Testis (tissue), 5 donors: ENCODE data around the genes FAM171A2 and HIGD1B.

GRCh38 chr17:44008952-44009482, 4.6 kb downstream of the NAGS start:
- PRO-cap, 3 experiments = no peak in any of the 3 experiments
- RAMPAGE, long total RNA, 2 experiments = no peak in any of the 2 experiments
- RRBS = no CpG with 5 or more reads among the region's 4 CpGs

GRCh38 chr17:44052959-44053513, 13.4 kb downstream of the LSM12 start:
- PRO-cap, 3 experiments = no peak in any of the 3 experiments
- RAMPAGE, long total RNA, 2 experiments = no peak in any of the 2 experiments
- RRBS = no CpG with 5 or more reads among the region's 3 CpGs

DNA sequence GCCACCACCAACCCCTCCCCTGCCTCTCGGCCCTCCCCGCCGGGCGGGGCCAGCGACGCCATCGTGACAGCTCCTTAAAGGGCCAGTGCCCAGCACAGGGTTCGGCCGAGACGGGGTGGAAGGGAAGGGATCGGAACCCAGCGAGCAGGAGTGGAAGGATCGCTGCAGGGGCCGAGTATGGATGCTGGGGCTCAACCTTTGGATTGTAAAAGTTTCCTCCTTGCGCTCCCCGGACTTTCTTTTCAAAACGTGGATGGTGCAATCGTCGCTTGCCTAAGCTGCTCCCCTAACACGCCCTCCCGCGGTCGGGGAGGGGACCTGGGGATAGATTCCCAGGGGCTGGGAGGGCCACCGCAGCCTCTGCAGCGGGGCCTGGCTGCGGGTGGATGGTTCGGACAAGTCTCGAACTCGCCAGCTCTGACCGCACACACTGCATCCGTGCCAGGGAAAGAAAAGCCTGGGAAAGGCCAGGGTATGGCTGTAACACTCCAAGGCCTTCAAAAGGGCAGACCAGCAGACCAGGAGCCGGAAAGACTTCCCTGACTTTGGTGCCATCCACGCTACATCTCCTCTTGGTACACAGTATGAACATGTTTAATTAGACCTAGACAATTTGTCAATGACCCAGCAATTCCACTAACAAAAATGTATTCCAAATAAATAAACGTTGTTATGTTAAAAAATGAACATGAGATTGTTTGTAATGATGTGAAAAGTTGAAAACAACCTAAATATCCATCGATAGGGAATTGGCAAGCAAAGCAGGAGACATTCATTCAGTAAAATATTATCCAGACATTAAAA, 498 bp upstream of the HDAC5 start:
- PRO-cap, 3 experiments = peak in 3 of 3 experiments; most common plus-strand start position 104 of the sequence (in 3); most common minus-strand start position 244 of the sequence (in 1)
- RAMPAGE, long total RNA, 2 experiments = no peak in any of the 2 experiments
- RRBS = no CpG with 5 or more reads among the region's 35 CpGs

- PRO-cap, 3 experiments = peak in 3 of 3 experiments; most common plus-strand start chr17:44218772 (in 3); most common minus-strand start chr17:44218581 (in 2)
- RAMPAGE, long total RNA, 2 experiments = start-site peak on the minus strand in 1 of 2 experiments, at chr17:44218182-44218716 at its widest, 57 reads per replicate
- RRBS = 2% methylated on average over 19 of the region's 74 CpGs
Measured at GRCh38 chr17:44217944-44218935, 1.2 kb downstream of the UBTF start.

- PRO-cap, 3 experiments = no peak in any of the 3 experiments
- RAMPAGE, long total RNA, 2 experiments = no peak in any of the 2 experiments
- RRBS = no CpG with 5 or more reads among the region's 7 CpGs
Measured at GRCh38 chr17:44320486-44320861, 4.1 kb downstream of the SLC25A39 start.

DNA sequence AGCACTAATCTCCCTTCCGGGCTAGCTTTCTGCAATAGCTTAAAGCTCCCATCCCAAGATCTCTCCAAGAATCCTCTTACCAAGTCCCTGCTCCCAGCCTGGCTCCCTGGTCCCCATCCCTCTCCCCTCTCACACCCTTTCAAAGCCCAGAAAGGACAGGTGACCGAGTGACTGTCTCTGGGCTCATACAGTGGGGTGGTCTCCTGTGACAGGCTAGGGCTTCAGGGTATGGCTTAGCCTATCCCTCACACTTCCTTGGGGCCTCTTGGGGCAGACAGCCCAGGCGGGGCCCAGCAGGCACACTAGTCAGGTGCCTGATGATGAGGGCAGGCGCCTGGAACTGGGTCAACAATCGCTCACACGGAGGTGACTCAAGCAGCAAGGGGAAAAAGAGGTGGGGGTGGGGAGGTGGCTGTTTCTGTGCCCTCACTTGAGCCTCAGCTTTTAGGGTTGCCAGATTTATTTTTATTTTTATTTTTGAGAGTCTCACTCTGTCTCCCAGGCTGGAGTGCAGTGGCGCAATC, 6.5 kb upstream of the GRN start:
- PRO-cap, 3 experiments = no peak in any of the 3 experiments
- RAMPAGE, long total RNA, 2 experiments = no peak in any of the 2 experiments
- RRBS = no CpG with 5 or more reads among the region's 7 CpGs

- PRO-cap, 3 experiments = peak in 3 of 3 experiments; most common minus-strand start chr17:44363850 (in 3)
- RAMPAGE, long total RNA, 2 experiments = no peak in any of the 2 experiments
- RRBS = 1% methylated on average over 44 of the region's 66 CpGs
Measured at GRCh38 chr17:44363592-44364283, at the start of gene FAM171A2. FAM171A2 (minus strand) TSS chr17:44363853.

DNA sequence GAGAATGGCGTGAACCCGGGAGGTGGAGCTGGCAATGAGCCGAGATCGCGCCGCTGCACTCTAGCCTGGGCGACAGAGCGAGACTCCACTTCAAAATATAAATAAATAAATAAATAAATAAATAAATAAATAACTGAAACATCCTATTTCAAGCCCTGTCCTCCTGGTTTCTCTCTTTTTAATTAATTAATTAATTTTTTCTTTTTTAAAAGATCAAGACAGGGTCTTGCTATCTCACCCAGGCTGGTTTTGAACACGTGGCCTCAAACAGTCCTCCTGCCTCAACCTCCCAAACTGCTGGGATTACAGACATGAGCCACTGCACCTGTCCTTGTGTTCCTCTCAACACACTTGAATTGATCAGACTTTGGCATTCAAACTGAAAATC, 40.3 kb downstream of the GPATCH8 start:
- PRO-cap, 3 experiments = no peak in any of the 3 experiments
- RAMPAGE, long total RNA, 2 experiments = no peak in any of the 2 experiments
- RRBS = no CpG with 5 or more reads among the region's 9 CpGs

DNA sequence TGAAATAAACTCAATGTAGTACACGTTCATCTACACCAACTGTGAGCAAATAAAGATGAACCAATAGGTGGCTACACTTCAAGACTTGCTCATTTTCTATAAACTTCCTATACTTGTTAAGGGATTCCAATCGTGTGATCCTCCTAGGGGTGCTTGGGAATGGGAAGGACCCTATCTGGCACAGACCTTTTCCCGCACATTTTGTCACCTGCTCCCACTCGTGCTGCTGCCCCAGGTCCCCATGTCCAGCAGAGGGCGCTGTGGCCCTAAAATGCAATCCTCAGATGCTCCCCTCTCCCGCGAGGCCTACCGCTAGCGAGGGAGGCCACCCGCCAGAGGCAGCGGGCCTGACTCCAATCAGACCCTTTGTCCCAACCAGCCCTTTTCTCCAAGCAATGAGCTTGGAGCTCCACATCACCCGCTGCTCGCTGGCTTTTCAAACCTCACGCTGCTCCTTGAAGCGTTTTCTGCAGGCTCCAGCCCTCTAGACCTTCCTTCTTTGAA, 23.8 kb upstream of the FZD2 start:
- PRO-cap, 3 experiments = no peak in any of the 3 experiments
- RAMPAGE, long total RNA, 2 experiments = no peak in any of the 2 experiments
- RRBS = no CpG with 5 or more reads among the region's 15 CpGs

DNA sequence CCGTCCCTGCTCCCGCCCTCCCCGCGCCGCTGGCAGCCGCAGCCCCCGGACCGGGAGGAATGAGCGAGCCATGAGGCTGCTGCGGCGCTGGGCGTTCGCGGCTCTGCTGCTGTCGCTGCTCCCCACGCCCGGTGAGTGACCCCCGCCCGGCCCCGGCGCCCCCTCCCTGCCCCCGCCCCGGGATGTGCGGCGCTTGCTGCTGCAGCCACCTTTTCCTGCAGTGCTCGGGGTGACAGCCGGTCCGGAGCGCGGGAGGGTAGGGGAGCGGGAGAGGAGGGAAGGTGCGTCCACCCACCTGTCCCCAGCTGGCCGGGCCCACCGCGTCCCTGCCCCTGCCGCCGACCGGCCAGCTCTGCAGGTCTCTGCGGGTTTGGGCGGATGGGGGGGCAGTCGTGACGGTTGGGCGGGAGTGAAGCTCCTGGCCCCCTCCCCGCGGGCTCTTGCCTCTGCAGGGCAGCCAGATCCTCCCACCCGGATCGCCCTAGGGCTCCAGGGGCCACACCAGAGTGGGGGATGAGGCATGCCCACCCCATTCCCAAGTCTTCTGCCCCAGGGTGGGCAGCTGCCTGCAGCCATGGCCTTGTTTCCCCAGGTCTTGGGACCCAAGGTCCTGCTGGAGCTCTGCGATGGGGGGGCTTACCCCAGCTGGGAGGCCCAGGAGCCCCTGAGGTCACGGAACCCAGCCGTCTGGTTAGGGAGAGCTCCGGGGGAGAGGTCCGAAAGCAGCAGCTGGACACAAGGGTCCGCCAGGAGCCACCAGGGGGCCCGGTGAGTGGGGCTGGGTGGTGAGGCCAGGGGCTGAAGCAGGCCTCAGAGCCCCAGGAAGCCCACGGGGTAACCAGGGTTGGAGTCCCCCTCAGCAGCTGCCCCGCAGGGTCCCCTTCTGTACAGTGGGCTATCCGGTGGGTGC, 597 bp downstream of the ADAM11 start:
- PRO-cap, 3 experiments = no peak in any of the 3 experiments
- RAMPAGE, long total RNA, 2 experiments = no peak in any of the 2 experiments
- RRBS = 4% methylated on average over 31 of the region's 57 CpGs

DNA sequence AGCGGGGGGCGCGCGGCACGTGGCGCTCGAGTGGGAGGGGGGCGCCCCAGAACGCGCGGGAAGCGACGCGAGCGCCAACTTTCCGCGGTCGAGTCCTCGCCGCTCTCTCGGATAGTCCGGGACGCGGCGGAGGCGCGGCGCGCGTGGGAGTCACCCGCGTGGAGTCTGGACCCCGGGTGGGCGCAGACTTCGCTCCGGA, 153 bp upstream of the GJC1 start:
- PRO-cap, 3 experiments = peak in 1 of 3 experiments; most common plus-strand start position 49 of the sequence (in 1)
- RAMPAGE, long total RNA, 2 experiments = no peak in any of the 2 experiments
- RRBS = 2% methylated on average over 25 of the region's 36 CpGs

GRCh38 chr17:44847488-44848021, at the start of gene HIGD1B:
HIGD1B (plus strand) TSS chr17:44847883.
- PRO-cap, 3 experiments = no peak in any of the 3 experiments
- RAMPAGE, long total RNA, 2 experiments = start-site peak on the plus strand in 2 of 2 experiments, at chr17:44847827-44847910 at its widest, 6 to 20 reads per replicate
- RRBS = no CpG with 5 or more reads among the region's 2 CpGs

GRCh38 chr17:44980581-44981116, 12.5 kb upstream of the C1QL1 start:
- PRO-cap, 3 experiments = no peak in any of the 3 experiments
- RAMPAGE, long total RNA, 2 experiments = no peak in any of the 2 experiments
- RRBS = 90% methylated on average over 2 of the region's 7 CpGs

DNA sequence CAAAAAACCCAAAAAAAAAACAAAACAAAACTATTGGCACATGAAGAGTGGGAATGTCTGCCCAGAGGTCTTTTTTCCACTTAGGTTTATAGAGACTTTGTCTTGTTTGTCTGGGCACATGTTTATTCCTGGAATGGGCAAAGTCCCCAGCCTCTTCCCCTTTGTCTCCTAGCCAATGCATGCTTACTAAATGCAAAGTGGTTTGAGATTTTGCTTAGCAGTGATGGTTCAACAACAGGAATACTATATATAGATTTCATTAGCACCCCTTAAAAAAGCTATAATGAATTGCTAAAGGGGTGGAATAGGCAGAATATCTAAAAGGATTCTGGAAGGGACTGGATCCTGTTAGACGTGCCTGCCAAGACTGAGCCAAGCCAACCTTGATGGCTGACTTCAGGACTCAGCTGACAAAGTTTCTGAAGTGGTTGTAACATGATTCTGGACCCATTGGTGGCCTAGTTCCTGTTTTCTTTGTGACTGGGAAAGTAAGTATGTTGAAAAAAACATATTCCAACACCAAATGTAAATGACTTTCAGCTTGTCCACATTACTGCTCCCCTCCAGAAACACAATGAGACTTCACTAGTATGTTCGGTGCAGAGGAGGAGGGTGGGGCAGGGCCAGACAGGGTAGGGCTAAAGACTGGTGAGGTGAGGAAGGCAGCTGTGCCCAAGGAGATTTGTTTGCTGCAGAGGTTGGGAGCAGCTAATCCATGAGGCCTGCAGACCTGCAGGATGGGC, 26.2 kb downstream of the NMT1 start:
- PRO-cap, 3 experiments = no peak in any of the 3 experiments
- RAMPAGE, long total RNA, 2 experiments = no peak in any of the 2 experiments
- RRBS = no CpG with 5 or more reads among the region's 2 CpGs

DNA sequence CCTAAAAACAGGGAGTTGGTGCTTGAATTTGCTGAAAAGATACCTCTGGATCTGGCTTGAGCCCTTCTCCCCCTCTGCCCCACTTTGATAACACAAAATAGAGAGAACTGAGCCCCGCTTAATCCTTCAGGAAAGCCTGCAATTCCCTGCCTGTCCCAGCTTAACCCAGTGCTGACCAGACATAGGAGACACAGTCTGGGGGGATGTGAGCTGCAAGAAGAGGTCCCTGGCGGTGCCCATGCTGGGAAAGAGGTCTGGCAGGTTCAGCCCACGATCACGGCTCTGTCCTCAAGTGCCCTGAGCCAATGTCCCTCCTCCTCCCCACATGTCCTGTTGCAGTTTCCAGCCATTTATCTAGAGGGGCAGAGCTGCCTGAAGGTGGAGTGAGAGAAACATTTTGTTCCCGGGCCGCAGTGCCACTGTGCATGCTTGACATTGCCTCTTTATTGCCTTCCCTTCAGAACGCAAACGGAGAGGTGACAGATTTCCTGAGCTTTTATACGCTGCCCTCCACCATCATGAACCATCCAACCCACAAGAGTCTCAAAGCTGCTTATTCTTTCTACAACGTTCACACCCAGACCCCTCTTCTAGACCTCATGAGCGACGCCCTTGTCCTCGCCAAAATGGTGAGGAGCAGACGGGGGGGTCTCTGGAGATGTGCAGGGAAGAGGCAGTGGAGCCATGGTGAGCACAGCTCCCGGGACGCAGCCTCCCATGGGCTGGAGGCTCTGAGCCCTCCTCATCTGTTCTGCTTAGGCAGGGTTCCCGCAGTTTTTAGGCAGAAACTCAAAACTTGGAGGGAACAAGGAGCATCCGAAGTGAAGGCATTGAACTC, 28.8 kb downstream of the PLCD3 start:
- PRO-cap, 3 experiments = peak in 2 of 3 experiments; most common plus-strand start position 391 of the sequence (in 1); most common minus-strand start position 284 of the sequence (in 2)
- RAMPAGE, long total RNA, 2 experiments = no peak in any of the 2 experiments
- RRBS = no CpG with 5 or more reads among the region's 18 CpGs

- PRO-cap, 3 experiments = no peak in any of the 3 experiments
- RAMPAGE, long total RNA, 2 experiments = no peak in any of the 2 experiments
- RRBS = no CpG with 5 or more reads among the region's 16 CpGs
Measured at GRCh38 chr17:45117802-45118405, 14.4 kb downstream of the PLCD3 start.

- PRO-cap, 3 experiments = no peak in any of the 3 experiments
- RAMPAGE, long total RNA, 2 experiments = no peak in any of the 2 experiments
- RRBS = no CpG with 5 or more reads among the region's 16 CpGs
Measured at GRCh38 chr17:45127778-45128503, 4.4 kb downstream of the PLCD3 start.

DNA sequence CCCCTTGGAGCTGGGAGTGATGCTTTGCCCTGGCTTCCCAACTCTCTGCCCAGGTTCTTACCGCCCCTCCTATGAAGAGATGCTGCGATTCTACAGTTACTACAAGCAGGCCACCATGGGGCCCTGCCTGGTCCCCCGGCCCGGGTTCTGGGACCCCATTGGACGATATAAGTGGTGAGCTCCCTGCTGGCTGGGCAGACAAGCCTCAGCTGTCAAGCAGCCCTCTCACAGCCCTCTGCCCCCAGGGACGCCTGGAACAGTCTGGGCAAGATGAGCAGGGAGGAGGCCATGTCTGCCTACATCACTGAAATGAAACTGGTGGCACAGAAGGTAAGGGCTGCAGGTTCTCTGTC, 936 bp downstream of the ACBD4 start:
- PRO-cap, 3 experiments = no peak in any of the 3 experiments
- RAMPAGE, long total RNA, 2 experiments = start-site peak on the plus strand in 1 of 2 experiments, centred at position 169 of the sequence, 8 reads per replicate
- RRBS = no CpG with 5 or more reads among the region's 6 CpGs

DNA sequence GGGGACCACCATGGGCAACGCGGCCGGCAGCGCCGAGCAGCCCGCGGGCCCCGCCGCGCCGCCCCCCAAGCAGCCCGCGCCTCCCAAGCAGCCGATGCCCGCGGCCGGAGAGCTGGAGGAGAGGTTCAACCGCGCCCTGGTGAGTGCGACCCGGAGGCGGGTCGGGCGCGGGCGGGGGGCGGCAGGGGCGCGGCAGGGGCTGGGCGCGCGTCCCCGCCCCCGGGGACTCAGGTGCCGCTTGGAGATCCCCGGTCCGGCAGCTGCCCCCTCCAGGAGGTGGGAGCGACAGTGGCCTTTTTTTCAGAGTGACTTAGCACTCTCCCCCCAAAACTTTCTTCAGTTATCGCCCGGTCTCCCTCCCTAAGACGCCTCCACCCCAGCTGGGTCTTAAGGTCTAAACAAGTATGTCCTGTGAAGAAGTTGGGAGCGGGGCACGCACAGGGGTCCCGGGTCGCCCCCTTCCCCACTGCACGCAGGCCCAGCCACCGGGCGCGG, 477 bp downstream of the FMNL1 start:
- PRO-cap, 3 experiments = no peak in any of the 3 experiments
- RAMPAGE, long total RNA, 2 experiments = no peak in any of the 2 experiments
- RRBS = 4% methylated on average over 44 of the region's 49 CpGs

GRCh38 chr17:45231480-45231742, 9.7 kb downstream of the FMNL1 start:
- PRO-cap, 3 experiments = no peak in any of the 3 experiments
- RAMPAGE, long total RNA, 2 experiments = no peak in any of the 2 experiments
- RRBS = no CpG with 5 or more reads among the region's 5 CpGs